ENCODE measurements around a stretch of chr6.

DNA sequence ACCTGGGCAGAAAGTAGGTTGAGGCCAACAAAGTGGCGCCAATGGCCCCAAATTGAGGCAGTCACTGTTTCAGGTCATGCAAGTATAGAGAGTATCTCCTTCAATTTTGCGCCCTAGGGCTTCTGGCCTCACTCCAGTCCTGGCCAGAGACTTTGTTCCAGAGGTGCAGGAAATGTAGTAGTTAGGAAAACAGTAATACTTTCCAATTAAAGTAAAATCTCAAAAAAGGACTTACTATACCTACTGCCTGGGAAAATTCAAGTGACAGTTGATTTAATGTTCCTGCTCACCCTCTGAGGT, 832 bp downstream of the ARMT1 start:
- PRO-cap, result no peak
- RAMPAGE, long total RNA, 4 experiments, result no peak in any of the 4 experiments

GRCh38 chr6:151690159-151690798, 117.2 kb upstream of the ESR1 start:
- PRO-cap, result no peak
- RAMPAGE, long total RNA, 4 experiments, result start-site peak on the plus strand in 1 of 4 experiments, at chr6:151690522-151690532 at its widest, 7 reads per replicate

DNA sequence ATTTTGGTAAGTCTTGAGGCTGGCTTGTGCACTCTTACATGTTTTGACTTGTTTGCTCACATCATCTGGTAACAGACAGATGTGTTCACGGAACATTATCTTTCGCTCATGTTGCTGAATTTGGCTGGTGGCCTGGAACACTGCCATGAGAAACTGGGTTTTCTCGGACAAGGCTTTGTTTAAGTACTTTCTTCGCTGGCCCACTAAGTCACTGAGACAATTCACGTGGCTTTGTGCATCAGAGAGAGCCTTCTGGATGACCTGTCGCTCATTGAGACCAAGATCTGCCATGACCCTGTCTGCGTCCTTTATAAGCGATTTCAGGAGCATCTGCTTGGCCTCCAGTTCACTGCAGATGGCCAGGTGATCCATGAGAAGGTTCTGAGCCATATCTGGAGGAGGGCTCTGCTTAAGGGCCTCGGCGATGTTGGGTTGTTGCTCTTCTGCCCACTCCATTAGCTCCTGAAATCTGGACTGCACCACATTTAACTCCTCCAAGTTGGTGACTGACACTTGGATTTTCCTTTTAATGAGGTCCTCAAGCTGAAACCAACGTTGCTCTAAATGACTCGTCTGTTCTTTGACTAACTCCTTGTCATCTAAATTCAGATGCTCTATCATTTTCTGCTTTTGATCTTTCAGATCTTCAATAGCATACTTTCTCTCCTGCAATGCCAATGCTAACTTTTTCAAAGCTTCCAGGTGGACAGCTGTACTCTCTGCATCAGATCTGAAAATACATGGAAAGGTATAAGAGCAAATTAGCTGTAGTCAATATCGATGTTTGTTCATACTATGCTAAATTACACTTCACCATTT, 305.8 kb downstream of the SYNE1 start:
- PRO-cap, result no peak
- RAMPAGE, long total RNA, 4 experiments, result no peak in any of the 4 experiments

DNA sequence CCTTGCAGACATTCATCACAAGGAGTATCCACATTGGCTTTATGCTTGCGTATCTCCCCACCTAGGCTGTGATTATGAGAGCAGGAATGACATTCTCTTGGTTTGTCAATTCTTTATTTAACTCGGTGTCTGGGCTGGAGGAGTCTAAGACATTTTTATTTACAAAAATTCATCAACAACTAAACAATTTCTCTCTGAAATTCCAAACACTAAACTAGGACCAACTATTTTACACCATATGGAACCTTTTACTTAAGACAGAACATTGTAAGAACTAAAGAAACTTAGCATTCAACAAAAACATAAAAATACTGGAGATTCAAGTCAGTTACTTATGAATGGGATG, 258.4 kb downstream of the SYNE1 start:
- PRO-cap, result no peak
- RAMPAGE, long total RNA, 4 experiments, result no peak in any of the 4 experiments

DNA sequence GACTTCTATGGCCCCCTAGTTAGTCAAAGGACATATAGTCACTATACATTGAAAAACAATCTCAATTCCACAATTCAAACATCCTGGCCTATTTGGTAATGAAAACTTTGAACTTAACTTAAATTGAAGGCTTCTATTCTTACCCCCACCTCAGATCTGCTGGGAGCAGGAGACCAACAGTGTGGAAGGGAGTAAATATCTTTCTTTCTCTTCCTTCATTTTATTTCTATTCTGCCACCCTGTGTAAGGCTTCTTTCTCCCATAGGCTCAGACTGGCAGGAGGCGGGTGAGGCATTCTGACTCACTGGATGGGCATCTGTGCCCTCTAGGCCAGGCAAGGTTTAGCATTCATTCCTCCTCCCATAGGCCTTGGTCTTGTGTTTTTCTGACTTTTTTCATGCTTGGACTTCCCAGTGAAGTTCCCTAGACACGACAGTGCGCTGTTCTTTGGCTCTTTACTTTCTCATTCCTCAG, 235.3 kb downstream of the SYNE1 start:
- PRO-cap, result no peak
- RAMPAGE, long total RNA, 4 experiments, result no peak in any of the 4 experiments

DNA sequence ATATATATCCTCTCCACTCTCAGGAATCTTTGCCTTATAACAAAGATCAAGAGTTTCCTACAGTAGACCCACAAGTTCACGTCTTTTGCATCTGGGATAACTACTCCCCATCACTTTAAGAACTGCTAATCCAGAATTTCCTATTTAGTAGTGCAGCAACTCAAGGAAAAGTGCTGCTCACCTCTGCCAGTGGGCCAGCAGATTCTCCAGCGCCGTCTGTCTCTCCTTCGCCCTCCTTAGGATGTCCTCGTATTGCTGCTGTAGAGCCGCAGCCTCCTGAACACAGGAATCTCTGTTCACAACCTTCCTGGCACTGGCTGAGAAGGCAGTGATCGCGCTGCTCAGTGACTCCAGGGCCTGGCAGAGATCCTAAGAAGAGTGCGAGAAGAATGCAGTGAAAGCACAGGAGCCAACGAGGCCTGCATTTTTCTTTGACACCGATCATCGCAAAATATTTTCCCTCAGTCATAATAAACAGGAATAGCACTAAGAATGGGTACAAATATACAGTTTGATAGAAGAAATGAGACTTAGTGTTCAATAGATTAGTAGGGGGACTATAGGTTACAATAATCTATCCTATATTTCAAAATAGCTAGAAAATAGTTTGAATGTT, 209.0 kb downstream of the SYNE1 start:
- PRO-cap, result no peak
- RAMPAGE, long total RNA, 4 experiments, result no peak in any of the 4 experiments

GRCh38 chr6:152984091-152984466, 1.2 kb upstream of the FBXO5 start:
- PRO-cap, result unidirectional peak, minus-strand start at chr6:152984239
- RAMPAGE, long total RNA, 4 experiments, result no peak in any of the 4 experiments

- PRO-cap, result no peak
- RAMPAGE, long total RNA, 4 experiments, result no peak in any of the 4 experiments
Observed at GRCh38 chr6:153129694-153130333, 1.3 kb downstream of the RGS17 start.

DNA sequence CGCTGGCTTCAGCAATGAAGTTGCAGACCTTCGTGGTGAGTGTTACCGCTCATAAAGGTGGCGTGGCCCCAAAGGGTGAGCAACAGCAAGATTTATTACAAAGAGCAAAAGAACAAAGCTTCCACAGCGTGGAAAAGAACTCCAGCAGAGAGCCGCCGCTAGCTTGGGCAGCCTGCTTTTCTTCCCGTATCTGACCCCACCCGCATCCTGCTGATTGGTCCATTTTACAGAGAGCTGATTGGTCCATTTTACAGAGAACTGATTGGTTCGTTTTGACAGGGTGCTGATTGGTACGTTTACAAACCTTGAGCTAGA, 182.9 kb upstream of the OPRM1 start:
- PRO-cap, result no peak
- RAMPAGE, long total RNA, 4 experiments, result no peak in any of the 4 experiments

- PRO-cap, result no peak
- RAMPAGE, long total RNA, 4 experiments, result no peak in any of the 4 experiments
Observed at GRCh38 chr6:154292613-154293170, 63.9 kb downstream of the IPCEF1 start.

DNA sequence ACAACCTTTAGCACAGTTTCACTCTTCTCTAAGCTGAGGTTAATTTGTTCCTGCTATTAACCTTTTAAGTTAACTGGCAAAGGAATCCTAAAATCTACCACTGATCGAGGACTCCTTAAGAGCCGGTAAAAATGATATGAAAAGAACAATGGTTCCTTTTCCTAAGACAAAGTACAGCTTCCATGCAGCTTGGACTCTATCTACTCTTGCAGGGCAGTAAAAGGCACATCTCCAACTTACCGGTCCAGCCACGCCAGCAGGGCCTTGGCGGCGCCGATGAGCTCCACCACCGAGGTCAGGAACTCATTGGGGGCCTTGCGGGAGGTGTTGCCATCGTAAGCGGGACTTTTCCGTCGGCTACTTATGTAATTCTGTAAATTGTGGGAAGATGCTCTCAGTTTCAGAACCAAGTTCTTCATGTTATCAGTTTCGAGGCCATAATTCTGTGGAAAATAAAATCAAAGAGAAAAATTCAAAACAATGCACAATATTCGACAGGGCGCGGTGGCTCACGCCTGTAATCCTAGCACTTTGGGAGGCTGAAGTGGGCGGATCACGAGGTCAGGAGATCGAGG, 68.5 kb downstream of the CNKSR3 start:
- PRO-cap, result no peak
- RAMPAGE, long total RNA, 4 experiments, result no peak in any of the 4 experiments

DNA sequence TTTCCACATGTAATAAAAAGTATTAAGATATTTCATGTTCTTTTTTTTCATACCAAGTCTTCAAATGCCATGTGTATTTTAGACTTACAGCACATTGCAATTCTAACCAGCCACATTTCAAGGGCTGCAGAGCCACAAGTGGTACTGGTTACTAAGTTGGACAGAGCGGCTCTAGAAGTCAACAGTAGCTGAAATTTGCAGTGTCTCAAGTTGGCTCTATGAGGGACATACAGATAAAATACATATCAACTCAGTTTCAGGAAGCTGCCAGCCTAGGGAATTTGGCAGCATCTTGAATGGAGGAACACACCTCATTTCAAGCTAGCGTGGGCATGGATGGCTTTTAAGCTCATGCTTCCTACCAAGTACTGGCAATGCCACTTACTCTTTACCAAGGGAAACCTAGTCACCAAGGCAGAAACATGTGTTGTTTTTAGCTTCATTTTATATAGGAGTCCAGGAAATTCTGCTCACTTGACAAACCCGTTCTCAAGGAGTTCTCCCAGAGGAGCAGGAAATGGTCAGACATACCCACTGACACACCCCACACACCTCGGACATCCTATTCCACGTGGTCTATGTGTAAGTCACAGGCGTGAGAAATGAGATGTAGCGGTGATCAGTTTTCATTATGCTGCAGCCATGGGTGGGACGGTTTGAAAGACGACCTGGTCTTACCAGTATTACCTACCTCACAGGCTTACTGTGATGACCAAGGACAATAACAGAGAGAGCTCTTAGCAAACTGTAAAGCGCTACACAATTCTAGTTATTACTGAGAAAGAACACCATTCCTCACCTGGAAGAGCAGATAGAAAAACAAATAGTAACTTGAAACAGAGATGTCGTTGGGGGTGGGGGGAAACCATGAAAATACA, 2.0 kb downstream of the CNKSR3 start:
- PRO-cap, result no peak
- RAMPAGE, long total RNA, 4 experiments, result no peak in any of the 4 experiments

DNA sequence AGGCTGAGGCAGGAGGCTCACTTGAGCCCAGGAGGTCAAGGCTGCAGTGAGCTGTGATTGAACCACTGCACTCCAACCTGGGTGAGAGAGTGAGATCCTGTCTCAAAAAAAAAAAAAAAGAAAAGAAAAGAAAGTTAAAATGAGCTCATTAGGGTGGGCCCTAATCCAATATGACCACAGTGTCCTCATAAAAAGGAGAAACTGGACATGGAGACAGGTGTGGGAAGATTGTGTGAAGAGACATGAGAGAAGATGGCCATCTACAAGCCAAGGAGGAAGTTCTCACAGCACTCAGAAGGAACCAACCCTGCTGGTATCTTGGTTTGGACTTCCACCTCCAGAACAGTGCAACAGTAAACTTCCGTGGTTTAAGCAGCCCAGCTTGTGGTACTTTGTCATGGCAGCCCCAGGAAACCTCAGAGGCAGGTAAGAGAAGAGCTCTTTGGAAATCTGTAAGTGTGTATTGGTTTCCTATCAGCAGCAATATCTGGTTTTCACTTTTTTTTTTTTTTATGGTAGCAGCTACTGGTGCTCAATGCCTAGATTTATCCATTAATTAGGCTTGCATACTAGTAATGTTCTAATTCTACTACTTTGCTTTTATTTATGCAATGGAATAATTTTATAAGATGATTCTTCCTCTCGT, 16.5 kb upstream of the CNKSR3 start:
- PRO-cap, result no peak
- RAMPAGE, long total RNA, 4 experiments, result no peak in any of the 4 experiments

- PRO-cap, result no peak
- RAMPAGE, long total RNA, 4 experiments, result no peak in any of the 4 experiments
Observed at GRCh38 chr6:155128405-155128922, 133.3 kb downstream of the TIAM2 start.

GRCh38 chr6:155257504-155258079, 6.2 kb upstream of the CLDN20 start:
- PRO-cap, result no peak
- RAMPAGE, long total RNA, 4 experiments, result no peak in any of the 4 experiments

DNA sequence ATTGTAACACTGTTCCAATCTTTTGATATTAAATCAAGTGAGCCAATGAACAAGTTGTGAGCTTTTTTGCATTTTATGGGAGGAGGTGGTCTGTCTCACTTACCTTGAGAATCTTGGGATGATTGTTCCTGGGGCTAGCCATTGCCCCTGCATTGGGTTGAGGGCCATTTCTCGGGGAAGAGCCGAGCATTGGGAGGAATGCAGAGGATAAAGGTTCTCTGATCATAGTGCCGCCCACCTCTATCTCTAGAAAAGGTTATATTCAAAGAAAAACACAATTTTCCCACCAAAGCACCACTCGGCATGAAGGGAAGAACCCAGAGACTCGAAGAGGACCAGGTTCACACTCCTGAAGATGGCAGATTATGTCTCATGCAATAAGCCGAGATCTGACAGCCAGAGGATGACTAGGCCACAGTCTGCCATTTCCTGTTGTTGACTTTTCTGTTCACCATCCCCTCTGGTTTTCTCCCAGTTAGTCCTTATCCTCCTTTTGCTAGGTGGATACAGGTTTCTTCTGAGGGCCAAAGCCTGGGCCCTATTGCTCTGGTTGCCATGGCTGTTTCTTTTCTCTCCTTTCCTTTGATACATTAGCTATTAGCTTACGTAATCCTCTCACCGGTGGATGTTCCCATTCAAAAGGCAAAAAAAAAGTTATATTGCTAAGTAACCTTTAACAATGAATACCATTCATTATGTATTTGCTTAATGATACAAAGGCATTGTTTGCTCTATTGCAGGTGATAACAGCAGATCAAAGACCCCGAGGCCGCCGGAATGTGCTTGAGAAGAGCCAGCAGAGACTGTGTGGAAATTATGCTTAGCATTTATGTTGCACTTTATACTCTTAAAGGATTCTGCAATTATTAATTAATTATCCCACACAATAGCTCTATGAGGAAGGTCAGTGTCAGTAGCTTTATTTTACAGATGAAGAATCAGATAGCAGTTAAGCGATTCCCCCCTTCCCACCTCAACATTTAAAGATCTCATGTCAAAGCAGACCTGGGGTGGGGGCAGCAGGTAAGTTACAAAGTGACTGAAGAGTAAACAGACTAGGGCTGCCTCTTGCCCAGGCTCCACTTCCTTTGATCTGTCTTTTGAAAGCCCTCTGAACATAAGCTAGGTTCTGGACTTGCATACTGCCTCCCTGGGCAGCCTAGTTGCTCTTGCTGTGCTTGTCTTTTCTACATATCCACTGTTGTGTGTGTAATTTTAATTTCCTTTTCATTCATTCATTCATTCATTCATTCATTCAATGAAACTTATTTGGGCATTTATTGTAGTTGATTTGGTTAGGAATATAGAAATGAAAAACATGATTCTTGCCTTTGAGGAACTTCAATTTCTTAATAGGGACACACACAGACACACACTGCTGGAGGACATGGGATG, 14.4 kb upstream of the TFB1M start:
- PRO-cap, result no peak
- RAMPAGE, long total RNA, 4 experiments, result no peak in any of the 4 experiments

GRCh38 chr6:155834969-155835404, 379.3 kb upstream of the NOX3 start:
- PRO-cap, result no peak
- RAMPAGE, long total RNA, 4 experiments, result no peak in any of the 4 experiments

- PRO-cap, result no peak
- RAMPAGE, long total RNA, 4 experiments, result no peak in any of the 4 experiments
Observed at GRCh38 chr6:156175005-156175385, 602.2 kb upstream of the ARID1B start.

- PRO-cap, result no peak
- RAMPAGE, long total RNA, 4 experiments, result no peak in any of the 4 experiments
Observed at GRCh38 chr6:156698058-156698813, 78.9 kb upstream of the ARID1B start.

DNA sequence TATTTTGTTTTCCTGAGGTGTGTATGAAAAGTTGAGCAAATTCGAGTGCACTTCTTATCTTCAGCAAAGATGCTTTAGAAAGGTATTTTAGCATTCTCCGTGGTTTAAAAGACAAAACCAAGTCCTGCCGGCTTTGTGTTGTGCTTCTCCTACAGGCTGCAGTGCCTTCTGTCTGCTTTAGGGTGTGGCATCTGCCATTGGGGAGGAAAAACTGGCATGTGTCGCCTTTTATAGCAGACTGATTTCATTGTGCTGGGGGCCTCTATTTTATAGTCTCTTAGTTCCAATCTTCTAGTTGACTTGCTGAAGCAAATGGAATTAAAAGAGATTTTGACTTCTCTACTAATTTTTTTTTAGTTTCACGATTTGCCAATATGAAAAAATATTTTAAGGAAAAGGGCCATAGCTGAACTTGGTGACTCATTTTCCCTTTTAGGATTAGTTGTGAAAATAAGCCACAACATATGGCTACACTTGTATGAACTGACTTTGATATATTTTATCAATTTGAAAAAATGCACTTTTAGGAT, 2.1 kb upstream of the ARID1B start:
- PRO-cap, result no peak
- RAMPAGE, long total RNA, 4 experiments, result no peak in any of the 4 experiments

Measured in suprapubic skin (tissue), 4 donors.